Karpas-422 (cell line): Measurements from ENCODE around the gene LYZ.

- PRO-cap: unidirectional peak, minus-strand start at chr12:67650109
- RAMPAGE, long total RNA: no peak
Observed at GRCh38 chr12:67649461-67650543, 1.3 kb downstream of the DYRK2 start.

DNA sequence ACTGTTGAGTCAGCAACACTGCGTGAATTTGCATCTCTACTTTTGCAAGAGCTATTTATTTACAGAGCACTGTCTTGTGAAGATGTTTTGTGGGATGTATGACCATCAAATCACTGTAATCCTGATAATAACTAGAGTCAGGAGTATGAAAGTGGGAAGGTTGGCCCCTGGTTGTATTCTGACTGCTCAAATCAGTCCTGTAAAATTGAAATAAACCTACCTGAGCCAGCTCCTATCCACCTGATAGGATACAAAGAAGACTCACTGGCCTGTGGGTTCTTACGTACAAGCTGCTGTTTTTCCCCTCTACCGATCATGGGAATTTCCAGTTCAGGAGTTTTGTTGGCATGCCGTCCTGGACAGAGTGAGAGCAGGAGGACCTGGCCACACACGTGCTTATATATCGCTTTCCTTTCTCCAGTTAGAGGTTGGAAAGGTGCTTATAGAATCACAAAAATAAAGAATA is 127.4 kb downstream of the IFNG start:
- PRO-cap: no peak
- RAMPAGE, long total RNA: no peak

DNA sequence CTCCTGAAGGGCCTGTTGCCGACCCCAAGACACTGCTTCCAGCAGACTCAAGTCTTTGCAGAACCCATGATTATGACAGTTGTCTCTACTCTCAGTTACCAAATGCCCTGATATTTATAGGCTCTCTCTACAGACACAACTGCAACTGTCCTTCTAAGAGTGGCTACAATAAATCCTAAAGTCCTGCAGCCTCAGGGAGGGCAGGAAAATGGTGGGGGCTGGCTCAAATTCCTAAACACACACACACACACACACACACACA is 58.7 kb downstream of the IFNG start:
- PRO-cap: no peak
- RAMPAGE, long total RNA: no peak

DNA sequence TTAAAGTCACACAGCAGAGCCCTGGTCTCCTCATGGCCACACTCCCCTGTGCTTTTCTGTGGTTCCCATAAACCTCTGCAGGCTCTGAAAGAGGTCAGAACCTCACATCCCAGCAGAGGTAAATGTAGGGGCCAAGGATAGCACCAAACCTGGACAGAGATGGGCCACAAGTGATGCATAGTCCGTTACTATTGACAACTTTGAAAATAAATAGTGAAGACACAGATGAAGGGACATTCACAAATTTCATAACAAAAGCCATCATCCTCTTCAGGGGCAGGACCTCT is 35.6 kb upstream of the MDM1 start:
- PRO-cap: no peak
- RAMPAGE, long total RNA: no peak

DNA sequence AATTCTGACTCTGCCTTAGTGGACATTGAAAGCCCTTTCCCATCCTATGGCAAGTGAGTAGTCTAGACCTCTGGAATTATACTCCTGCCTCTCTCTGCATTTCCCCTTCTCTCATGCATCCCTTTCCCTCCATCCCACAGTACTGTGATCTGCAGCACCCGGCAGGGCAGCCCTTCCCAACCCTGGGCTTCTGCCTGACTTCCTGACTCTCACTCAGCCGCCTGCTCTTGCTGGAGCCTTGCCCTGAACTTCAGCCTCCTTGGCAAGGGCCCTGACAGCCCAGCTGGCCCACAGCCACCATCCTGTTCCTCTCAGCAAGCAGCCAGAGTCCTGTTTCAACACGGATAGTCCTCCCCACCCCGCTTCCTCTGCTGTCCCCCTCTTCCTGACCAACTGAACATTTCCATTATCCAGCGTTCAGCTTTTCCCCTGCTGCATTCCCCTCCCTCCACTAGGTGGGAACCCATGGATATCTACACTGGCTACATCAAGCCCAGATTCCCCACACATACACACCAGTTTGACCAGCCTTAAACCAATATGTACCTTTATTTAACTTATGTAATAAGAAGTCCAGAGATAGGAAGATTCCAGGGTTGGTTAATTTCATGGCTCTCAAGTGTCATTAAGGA is 74.0 kb upstream of the MDM1 start:
- PRO-cap: no peak
- RAMPAGE, long total RNA: no peak

DNA sequence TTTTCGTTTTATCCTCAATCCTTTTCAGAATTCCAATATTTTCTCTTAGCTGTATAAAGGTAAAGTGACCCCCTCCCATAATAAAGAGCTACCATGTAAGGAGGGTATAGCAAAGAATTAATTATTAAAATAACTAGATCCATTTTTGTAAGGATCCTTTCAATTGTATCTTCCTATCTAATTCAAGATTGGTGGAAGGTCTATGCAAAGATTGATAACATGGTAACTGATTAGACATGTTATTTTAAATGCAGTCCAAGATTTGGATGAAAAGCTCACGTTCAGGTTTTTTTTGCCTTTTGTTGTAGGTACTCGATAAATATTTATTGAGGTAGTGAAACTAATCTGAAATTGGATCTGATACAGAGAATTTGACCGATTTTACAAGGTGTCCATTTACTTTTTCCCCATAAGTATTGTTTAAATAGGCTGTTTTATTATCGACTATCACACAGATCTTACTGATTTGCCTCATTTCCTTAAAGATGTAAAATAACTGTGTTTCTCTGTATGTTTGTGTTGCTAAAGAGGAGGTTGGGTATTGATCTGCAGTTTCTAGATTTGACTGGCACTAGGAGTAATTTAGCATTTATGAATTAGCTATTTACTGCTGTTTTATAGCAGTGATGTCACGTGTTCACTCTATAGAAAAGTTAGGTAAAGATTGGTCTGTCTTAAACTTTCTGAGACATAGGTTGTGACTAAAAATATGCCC is 3.3 kb downstream of the RAP1B start:
- PRO-cap: no peak
- RAMPAGE, long total RNA: no peak

- PRO-cap: no peak
- RAMPAGE, long total RNA: no peak
Observed at GRCh38 chr12:68687159-68687669, 436 bp downstream of the NUP107 start.

DNA sequence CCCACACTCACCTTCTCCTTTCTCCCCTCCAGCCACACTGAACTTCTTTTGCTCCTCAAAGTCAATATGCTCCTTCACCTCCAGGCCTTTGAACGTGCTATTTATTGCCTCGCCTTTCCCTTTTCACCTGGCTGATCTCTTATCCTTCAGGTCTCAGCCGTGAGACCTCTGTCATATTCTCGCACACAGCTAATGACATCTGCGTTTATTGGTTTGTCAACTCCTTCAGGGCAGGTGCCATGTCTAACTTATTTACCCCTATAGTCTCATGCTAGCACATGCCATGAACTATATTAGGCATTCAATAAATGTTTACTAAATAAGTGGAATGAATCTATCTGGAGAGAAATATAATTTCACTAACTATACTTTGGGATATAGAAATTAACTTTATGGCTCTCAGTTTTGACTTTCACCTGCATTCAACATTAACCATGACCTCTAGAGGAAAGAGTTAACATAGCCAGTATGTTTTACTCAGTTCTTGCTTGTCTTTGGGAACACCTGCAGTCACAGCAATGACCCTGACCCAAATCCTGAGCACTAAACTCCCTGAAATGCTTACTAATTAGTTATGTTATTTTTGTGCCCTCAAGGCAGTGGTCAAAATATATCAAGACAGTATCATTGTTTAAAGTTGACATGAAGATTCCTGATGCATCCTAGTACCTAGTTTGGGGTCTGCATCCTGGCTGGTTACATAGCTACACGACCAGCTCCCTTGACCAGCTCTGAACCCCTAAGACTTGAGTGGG is 15.7 kb downstream of the CPM start:
- PRO-cap: no peak
- RAMPAGE, long total RNA: no peak

DNA sequence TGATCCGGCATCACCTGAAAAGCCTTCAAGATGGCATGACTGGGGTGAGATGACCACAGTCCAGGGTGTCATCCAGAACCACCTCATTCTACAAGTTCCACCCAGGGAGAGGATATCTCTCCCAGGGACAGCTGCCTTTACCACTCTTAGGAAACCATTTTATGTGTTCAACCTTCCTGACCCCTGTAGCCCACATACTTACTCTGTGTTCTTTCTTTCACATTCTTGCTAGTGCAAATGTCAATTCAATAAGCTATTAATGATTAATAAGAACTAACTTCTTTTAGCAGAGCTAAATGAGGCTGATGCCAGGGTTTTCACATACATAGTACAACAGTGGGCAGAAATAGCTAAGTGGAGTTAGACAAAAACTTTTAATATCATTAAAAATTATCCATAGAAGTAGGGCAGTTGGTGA is 43.5 kb upstream of the CPM start:
- PRO-cap: no peak
- RAMPAGE, long total RNA: no peak

- PRO-cap: no peak
- RAMPAGE, long total RNA: no peak
Observed at GRCh38 chr12:69024396-69024826, 91.4 kb upstream of the CPM start.

GRCh38 chr12:69159847-69160137 is 79.6 kb upstream of the CPSF6 start:
- PRO-cap: no peak
- RAMPAGE, long total RNA: no peak

GRCh38 chr12:69347895-69348725 is at the start of gene LYZ:
Gene LYZ, plus strand, starts transcription at chr12:69348381.
- PRO-cap: no peak
- RAMPAGE, long total RNA: no peak

GRCh38 chr12:69416287-69416742 is 53.9 kb upstream of the FRS2 start:
- PRO-cap: no peak
- RAMPAGE, long total RNA: no peak

GRCh38 chr12:69588750-69589956 is 3.9 kb downstream of the CCT2 start:
- PRO-cap: no peak
- RAMPAGE, long total RNA: no peak

DNA sequence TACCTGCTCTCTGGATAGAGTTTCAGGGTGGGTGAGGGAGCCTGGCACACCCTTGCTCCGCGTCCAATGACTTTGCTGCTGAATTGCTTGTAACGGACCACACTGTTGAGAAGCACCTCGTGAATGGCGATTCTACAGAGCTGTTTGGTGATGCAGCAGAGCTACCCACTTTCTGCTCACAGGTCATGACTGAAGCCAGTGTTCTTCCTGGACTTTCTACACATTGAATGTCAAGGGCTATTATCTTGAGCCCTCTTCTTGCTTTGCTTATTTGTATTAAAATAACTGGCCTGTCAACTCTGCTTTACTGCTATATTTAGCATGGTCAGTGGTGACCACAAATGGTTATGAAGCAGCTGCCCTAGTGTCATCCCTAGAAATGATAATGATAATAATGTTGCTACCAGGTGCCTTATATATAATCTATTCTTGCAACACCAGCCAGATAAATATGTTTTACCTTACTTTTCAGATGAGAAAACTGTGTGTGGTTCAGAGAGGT is 2.6 kb upstream of the LRRC10 start:
- PRO-cap: no peak
- RAMPAGE, long total RNA: no peak

GRCh38 chr12:69739656-69740340 is 1.1 kb downstream of the RAB3IP start:
- PRO-cap: unidirectional peak, minus-strand start at chr12:69739997
- RAMPAGE, long total RNA: no peak

- PRO-cap: no peak
- RAMPAGE, long total RNA: no peak
Observed at GRCh38 chr12:70197244-70197668, 46.0 kb upstream of the CNOT2 start.

DNA sequence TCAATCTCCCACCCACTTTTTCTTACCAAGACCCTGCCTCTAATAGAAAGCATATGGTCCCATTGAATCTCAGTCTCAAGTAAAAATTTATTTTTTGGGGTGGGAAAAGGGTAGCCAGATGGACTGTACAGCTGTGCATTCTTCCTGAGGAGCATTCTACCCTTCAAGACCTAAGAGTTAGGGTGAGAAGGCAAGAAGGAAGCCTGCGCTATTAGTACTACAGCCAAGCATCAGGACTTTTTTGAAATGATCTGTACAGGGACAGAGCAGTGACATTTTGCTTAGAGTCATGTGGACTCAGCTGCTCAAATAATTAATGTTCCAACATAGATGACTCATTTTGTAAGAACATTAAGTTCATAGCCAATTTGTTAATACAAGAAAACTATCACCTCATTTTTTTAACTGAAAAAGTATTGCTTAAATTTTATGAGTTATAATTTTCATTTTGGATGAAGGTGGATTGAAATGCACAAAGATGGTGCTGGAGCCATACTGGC is 92.5 kb downstream of the KCNMB4 start:
- PRO-cap: no peak
- RAMPAGE, long total RNA: no peak

- PRO-cap: no peak
- RAMPAGE, long total RNA: no peak
Observed at GRCh38 chr12:70583399-70583811, 53.8 kb downstream of the PTPRB start.

- PRO-cap: no peak
- RAMPAGE, long total RNA: no peak
Observed at GRCh38 chr12:70608646-70609060, 28.6 kb downstream of the PTPRB start.